ENCODE measurements around a stretch of chr4.

- PRO-cap, result no peak
- RRBS, 2 experiments, result no CpG with 5 or more reads among the region's 3 CpGs
Observed at GRCh38 chr4:123422224-123422640, 25.6 kb downstream of the SPRY1 start.

- PRO-cap, result no peak
- RRBS, 2 experiments, result no CpG with 5 or more reads among the region's 3 CpGs
Observed at GRCh38 chr4:123504021-123504468, 107.5 kb downstream of the SPRY1 start.

DNA sequence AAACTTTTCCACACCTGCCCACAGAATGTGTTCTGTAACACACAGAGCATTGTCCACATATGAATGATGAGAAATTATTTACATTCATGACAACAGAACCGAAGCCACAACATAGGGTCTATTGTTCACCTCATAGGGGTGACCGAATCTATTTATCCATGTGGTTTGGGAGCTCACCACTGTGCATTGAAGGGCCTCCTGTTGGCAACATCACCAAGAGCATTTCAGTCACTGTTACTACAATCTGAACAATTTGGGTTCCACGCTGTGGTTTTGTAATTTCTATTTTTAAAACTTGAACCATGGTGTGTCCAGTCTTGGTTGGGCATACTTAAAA is 192.0 kb downstream of the SPRY1 start:
- PRO-cap, result no peak
- RRBS, 2 experiments, result no CpG with 5 or more reads among the region's 3 CpGs

DNA sequence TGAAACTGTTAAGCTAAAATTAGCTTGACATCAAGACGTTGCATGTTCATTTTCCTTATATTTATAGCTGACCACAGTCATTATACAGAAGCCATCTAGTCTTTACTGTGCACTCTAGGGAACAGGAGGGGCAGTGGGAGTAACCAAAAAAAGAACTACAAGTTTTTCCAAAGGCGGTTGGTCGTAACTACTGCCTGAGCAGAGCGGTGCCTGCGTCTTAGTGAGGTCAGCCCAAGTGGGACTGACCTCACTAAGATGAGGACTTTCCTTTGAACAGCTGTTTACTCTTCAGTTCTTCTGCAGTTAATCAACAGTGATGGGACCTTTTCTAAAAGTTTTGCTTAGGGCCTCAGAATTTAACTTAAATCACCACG is 192.3 kb downstream of the SPRY1 start:
- PRO-cap, result no peak
- RRBS, 2 experiments, result no CpG with 5 or more reads among the region's 6 CpGs

GRCh38 chr4:123785455-123786103 is 389.0 kb downstream of the SPRY1 start:
- PRO-cap, result no peak
- RRBS, 2 experiments, result no CpG with 5 or more reads among the region's 5 CpGs

DNA sequence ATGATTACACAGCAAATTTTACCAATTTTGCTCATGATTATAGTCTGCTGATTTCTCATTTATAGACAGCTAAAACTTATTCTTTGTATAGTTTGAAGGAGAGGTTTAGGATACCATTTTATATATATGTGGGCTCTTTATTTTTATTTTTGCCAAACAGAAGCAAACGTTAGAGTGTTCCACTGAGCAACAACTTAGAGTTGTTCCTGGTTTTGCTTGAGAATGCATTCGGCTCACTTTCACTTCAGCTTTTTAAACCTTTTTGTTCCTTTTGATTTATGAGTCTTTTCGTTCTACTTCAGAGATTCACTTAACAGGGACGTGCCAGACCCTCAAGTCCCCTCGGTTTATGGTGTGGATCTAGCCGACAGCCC is 415.0 kb downstream of the SPRY1 start:
- PRO-cap, result no peak
- RRBS, 2 experiments, result no CpG with 5 or more reads among the region's 6 CpGs

GRCh38 chr4:123832006-123832626 is 435.5 kb downstream of the SPRY1 start:
- PRO-cap, result no peak
- RRBS, 2 experiments, result no CpG with 5 or more reads among the region's 7 CpGs

- PRO-cap, result no peak
- RRBS, 2 experiments, result no CpG with 5 or more reads among the region's 5 CpGs
Observed at GRCh38 chr4:124018611-124019483, 622.3 kb downstream of the SPRY1 start.

DNA sequence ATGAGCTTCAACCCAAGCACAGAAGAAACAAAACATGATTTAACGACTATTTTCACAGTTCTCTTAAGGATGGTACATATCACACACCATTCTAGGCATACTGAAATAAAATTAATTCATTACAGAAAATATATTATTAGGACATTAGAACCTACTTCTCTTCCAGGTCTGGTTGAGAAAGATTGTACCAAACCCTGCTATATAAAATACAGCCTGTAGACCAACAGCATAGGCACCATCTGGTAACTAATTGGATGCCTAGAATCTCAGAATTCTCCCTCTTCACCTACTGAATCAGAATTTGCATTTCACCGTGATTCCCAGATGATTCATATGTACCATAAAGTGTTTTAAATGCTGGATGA is 280.2 kb downstream of the ANKRD50 start:
- PRO-cap, result no peak
- RRBS, 2 experiments, result no CpG with 5 or more reads among the region's 2 CpGs

DNA sequence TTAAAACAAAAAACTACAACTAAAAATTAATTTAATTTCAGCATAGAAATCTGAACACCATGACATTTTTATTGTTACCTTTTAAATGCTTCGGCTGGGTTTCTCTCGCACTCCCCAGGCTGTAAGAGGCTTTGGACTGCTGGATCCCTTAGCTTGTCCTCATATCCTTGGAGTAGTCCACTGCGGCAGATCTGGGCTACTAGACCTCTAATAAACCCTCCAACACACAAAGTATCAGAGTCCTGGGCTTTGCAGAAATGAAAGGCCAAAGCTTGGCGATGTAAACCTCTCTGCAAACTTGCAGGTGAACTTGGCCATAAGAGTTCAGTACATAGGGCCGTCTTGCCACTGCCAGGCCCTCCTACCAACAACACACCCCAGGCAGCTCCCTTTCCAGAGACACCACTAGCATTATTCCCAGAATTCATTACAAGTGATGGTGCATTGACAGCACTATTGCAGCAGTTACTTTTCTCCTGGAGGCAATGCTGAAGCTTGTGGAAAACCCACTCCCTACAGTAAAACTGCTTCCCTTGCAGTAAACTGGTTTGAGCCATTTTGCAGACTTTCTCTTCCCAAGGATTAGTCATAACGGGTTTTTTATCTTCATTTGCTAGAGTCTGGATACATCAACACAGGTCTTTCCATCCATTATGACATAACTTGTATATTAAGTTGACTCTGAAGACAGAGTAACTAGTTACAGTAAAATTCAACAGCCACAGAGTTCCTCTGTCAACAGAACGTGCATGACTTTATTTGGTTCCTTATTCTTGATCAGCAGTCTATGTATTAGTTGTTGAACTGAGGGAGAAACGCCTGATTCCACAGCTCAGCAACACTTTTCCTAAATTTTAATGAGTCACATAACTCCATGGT is 2.4 kb downstream of the ANKRD50 start:
- PRO-cap, result no peak
- RRBS, 2 experiments, result no CpG with 5 or more reads among the region's 8 CpGs

- PRO-cap, result no peak
- RRBS, 2 experiments, result no CpG with 5 or more reads among the region's 6 CpGs
Observed at GRCh38 chr4:125323301-125324446, 8.9 kb downstream of the FAT4 start.

GRCh38 chr4:127964406-127964954 is 493 bp downstream of the MFSD8 start:
- PRO-cap, result no peak
- RRBS, 2 experiments, result 3 to 5% methylated on average over 1 of the region's 37 CpGs

DNA sequence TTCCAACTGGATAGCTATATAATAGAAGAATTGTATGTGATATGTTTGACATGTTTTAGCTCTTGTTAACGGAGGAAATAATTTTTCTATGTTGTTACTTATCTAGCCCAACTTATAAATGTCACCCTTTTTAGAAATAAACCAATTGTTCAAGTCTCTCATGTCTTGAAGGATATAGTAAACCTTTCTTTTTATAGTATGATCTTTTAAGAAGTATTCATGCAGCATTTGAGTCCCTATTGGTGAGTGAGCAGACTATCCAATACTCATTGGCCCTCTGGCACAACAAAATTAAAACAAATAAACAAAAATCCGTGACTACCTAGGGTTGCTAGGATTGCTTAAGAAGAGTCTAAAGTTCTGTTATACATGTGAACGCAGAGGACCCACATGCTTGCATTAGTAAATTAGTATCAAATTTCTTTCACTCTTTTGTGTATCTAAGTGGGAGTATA is 29.5 kb upstream of the LARP1B start:
- PRO-cap, result no peak
- RRBS, 2 experiments, result no CpG with 5 or more reads among the region's 3 CpGs

- PRO-cap, result no peak
- RRBS, 2 experiments, result no CpG with 5 or more reads among the region's 4 CpGs
Observed at GRCh38 chr4:128077610-128077999, 16.5 kb downstream of the LARP1B start.

DNA sequence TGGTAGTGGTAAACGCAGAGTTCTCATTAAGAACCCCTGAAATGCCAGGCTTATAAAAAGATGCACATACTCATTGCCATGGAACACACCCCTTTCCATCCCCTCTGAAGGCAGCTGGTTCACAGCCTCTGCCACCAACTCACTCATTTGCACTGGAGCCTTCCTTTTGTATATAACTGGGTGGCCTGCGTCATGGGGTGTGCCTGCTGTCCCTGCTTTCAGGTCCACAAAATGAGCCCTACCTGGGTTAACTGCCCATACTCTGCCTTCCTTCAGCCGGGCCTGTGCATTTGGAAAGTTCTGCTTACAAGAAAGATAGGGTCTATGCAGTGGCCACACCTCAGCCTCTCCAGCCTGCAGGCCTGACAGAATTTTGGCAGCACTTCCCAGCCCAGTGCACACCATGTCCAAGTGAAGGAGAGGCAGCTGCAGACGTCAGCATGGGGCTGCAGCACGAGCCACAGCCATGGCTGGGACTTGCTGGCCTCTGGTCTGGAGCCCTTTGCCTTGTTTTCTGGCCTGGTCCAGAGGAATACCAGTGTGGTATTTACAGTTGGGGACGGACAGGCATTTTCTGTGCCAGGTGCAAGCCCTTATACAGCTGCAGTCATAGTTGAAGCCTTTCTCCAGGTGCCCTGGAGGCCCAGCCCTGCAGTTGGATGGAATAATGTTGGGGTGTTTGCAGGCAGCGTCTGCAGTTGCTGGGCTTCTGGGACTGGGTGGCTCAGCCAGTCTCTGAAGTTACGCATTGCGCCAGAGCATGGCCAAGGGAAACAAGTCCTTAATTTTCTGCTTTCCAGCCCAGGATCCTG is 26.0 kb downstream of the JADE1 start:
- PRO-cap, result no peak
- RRBS, 2 experiments, result no CpG with 5 or more reads among the region's 9 CpGs

- PRO-cap, result no peak
- RRBS, 2 experiments, result no CpG with 5 or more reads among the region's 1 CpG
Observed at GRCh38 chr4:128873733-128874302, 64.3 kb downstream of the JADE1 start.

GRCh38 chr4:128916583-128917430 is 107.3 kb downstream of the JADE1 start:
- PRO-cap, result no peak
- RRBS, 2 experiments, result no CpG with 5 or more reads among the region's 9 CpGs

DNA sequence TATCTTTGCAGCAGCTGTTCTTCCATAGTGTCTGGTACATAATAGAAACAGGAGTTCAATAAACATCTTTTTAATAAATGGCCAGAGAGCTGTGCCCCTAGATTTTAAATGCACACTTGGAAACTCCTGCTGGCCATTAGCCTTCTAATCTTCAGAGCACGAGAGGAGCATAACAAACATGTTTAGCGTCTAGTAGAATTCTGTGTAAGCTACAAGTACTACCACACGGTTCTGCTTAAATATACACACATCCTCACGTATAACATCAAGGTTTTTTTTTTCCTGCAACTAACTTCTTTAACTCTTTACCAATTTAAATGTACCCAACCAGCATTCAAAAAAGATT is 705 bp downstream of the SCLT1 start:
- PRO-cap, result no peak
- RRBS, 2 experiments, result no CpG with 5 or more reads among the region's 4 CpGs

DNA sequence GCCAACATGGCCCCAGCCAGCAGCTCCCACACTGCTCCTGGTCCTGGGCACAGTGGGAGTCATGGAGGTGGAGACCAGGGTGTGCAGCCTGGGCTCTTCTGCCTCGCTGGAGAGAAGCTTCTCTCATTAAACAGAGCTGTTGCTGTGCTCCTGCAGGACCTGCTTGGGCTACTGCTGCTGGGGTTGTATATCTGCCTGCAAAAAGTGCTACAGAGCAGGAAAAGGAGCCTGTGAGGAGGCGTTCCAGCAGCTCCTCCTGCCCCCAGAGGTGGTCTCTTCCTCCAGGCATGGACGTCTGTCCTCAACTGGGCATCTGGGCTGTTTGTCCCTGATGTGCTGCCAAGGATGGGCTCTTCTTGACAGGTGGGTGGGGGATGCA is 37.8 kb downstream of the C4orf33 start:
- PRO-cap, result no peak
- RRBS, 2 experiments, result no CpG with 5 or more reads among the region's 3 CpGs

- PRO-cap, result no peak
- RRBS, 2 experiments, result no CpG with 5 or more reads among the region's 1 CpG
Observed at GRCh38 chr4:130055015-130055367, 959.0 kb downstream of the C4orf33 start.

All from astrocyte (in vitro differentiated cells and primary cell).